ENCODE results near the genes HSPA5 and ZBTB43.

- PRO-cap: no peak
Measured at GRCh38 chr9:124811423-124812089, 34.6 kb downstream of the OLFML2A start.

GRCh38 chr9:124870093-124871156, 8.5 kb downstream of the ARPC5L start:
- PRO-cap: unidirectional peak, minus-strand start at chr9:124870343

GRCh38 chr9:124873468-124874254, 11.7 kb downstream of the ARPC5L start:
- PRO-cap: no peak

- PRO-cap: no peak
Measured at GRCh38 chr9:124894100-124894668, 32.3 kb downstream of the ARPC5L start.

DNA sequence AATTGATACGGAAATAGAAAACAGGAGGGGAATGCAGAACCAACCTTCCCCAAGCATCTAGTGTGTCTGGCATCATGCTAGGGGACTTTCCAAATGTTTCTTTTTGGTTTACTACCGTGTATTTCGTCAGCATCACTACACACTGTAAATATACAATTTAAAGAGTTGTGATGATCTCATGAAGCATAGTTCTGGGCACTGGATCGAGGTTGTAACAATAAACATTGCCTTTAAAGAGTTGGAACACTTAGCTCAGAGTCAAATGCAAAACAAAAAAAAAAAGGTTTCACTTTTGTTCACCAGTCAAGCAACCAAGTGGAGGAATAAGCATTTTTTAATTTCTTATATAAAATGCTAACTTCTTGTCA, 2.9 kb upstream of the SCAI start:
- PRO-cap: no peak

GRCh38 chr9:125188499-125189395, 856 bp downstream of the PPP6C start:
- PRO-cap: no peak

- PRO-cap: no peak
Measured at GRCh38 chr9:125193249-125193524, 3.6 kb upstream of the PPP6C start.

DNA sequence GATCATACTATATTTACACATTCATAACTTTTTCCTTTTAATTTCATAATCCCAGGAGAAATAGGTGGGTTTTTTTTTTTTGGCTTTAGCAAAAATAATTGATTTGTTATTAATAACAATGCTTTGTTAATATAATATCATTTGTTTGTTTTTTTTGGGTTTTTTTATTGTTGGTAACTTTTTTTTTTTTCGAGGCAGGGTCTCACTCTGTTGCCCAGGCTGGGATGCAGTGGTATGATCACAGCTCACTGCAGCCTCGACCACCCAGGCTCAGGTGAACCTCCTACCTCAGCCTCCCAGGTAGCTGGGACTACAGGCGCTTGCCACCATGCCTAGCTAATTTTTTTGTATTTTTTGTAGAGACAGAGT, 14.8 kb downstream of the RABEPK start:
- PRO-cap: no peak

DNA sequence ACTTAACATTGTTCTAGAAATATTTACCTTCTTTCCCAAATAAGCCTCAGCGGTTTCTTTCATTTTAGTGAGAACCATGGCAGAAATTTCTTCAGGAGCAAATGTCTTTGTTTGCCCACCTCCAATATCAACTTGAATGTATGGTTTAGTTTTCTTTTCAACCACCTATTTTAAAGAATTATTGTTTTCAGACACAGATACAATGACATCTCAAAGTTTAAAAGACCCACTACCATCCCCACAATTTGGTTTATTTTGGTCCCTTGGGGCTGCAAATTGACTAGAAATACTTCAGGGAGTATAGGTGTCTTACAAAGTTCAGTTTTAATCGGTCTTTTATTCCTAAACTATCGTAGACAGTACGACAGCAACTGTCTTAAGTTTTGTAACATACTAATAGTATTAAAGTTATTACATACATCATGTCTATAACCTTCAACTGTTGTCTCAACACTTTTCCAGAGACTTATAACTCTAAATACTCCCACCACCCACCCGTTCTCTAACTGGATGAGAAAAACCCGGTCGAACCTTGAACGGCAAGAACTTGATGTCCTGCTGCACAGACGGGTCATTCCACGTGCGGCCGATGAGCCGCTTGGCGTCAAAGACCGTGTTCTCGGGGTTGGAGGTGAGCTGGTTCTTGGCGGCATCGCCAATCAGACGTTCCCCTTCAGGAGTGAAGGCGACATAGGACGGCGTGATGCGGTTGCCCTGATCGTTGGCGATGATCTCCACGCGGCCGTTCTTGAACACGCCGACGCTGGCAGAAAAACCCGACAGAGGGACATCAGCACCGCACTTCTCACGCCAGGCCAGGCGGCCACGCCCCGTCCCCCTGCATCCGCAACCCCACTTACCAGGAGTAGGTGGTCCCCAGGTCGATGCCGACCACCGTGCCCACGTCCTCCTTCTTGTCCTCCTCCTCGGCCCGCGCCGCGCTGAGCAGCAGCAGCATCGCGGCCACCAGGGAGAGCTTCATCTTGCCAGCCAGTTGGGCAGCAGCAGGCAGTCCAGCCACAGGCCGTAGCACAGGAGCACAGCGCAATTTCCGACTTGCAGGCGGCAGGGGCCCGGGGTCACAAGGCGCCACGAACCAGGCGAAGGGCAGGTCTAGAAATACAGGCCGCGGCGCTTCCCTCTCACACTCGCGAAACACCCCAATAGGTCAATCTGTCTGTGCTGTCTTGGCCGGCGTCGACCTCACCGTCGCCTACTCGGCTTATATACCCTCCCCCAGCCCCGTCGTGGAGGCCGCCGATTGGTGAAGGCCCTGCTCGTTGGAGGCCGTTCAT, at the start of gene HSPA5:
HSPA5 (minus strand) TSS at position 1,199 of the 1,295 bp plus-strand sequence.
- PRO-cap: bidirectional peak, plus-strand start outside the sequence, minus-strand start at position 1,199 of the sequence

GRCh38 chr9:125446494-125447055, 184.9 kb downstream of the GAPVD1 start:
- PRO-cap: no peak

DNA sequence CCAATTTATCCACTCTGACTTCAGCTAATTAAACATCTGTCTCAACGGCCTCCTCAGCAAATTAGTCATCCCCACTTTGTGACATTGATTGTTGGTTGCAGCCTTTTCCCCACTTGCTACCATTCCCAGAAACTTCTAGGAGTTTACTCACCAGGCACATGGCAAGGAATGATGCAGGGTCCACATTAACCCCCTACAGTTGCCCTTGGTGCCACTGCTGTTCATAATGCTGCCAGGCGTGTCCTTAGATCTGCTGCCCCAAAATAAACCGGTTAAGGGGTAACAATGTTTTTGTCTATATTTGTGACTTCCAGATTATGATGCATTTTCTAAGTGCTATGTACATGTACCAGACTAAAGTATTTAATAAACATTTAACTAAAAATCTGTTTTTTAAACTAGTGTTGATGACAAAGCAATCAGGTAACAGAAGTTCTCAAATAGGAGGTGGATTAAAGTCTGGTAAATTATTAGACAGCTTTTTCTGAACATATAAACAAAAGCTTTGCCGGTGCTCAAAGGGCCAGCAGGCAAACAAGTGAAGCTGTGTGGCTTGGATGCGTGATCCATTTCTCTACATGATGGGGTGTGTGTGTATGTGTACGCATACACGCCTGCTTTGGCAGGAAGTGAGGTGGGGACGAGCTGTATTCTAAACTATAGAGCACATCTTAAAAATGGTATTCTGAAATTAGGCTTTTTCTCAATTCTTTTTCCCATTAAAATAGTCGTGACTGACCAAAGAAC, 174.3 kb downstream of the MAPKAP1 start:
- PRO-cap: no peak

DNA sequence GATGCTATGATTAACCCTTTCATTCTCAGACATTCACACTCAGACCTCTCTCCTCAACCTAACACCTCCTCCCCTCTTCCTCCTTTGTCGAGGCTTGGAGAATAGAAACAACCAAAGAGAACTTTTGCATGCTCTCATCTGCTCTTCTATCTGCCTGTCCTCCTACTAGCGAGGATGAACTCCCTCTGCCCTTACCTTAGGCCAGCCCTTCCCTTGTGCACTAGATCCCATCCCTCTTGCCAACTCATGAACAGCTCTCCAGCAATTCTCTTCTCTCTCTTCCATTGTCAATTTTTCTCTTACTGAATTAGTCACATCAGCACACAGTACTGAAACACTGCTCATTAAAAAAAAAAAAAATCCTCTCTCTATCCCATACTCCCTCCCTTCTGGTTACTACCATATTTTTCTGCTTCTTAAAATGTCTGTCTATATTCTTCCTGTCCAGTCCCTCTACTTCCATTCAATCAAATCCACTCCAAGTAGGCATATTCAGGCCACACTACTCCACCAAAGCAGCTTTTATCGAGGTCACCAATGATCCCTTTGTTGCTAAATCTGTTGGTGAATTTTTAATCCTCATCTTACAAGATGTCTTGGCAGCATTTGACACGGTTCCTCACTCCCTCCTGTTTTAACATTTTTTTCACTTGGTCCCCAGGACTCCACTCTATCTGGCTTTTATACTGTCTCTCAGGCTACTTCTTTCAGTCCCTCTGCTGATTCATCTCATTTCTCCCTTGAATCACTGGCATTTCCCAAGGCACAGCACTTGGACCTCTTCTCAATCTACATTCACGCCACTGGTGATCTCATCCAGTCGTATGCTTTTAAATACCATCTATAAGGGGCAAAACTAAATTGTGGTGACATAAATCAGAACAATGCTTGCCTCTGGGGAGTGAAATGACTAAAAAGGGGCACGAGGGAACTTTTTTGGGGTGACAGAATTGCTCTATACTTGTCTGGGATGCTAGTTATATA, 47.3 kb downstream of the MAPKAP1 start:
- PRO-cap: no peak

- PRO-cap: no peak
Measured at GRCh38 chr9:125765269-125766300, 18.4 kb downstream of the PBX3 start.

GRCh38 chr9:125890525-125890948, 143.4 kb downstream of the PBX3 start:
- PRO-cap: no peak

DNA sequence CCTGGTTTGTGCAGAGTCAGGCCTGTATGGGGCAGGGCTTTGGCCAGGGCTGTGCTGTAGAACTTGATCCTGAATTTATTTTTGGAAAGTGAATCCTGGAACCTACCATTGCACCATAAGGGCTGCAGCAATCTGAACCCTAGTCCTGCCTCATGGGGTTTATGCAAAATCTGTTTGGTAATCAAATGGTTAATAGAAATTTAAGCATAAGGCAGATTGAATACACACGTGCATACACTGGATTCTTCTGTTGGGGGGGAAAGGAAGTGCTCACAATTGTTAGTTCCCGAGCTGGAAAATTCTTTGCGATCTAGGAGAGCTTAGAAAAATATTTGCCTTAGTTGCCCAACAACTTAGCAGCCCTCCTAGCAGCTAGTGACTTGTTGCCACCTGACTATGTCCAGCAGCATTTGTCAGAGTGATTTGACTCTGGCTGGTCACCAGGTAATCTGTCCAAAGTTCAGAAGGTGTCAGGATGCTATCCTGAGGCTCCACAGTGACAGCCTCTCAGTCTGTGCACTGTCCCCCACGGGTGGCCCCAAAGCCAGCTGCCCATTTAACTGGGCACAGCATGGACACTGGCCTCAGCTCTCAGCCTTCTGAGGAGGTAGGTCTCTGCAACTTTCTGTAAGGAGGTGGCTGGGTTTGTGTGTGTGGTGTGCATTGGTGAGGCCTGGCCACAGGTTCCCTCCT, 8.3 kb downstream of the MVB12B start:
- PRO-cap: no peak

DNA sequence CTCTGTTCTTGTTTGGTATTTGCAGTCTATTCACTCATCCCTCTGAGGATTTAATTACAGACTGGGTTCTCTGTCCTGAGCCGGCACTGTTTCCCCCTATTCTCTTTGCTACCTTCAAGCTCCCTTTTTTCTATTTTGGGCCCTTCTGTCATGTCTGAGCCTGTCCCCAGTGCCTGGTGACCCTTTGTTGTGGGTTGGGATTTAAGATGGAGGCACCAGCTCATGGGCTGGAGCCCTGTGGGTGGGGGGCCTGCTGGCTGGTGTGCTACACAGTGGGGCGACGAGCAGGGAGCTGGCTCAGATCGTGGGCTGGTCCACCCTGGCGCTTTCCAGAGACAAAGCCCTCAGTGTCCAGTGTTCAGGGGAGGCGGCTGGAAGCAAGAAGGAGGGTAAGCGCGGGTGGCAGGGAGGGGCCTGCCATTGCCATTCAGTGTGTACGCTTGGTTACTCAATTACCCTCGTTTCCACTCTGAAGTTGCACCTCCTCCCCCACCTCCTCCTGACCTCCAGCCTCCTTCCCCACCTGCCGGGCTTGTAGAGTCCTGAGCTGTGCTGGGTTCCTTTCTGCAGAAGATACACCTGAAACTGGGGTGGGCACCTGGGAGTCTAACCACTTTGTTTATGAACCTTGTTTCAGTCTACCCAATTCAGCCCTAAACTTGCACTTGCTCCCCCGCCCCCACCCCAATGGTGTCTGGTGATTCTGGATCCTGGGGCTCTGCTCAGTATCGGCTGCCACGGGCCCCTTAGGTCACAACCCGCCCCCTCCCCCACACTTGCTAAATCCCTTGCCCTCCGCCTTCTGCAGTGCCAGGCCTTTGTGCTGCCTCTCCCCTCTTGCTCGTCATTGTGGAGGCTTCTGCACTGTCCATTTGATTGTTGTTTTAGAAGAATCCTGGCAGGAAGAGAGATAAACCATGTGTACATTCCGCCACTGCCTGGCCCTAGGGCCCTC, 49.9 kb downstream of the MVB12B start:
- PRO-cap: no peak

DNA sequence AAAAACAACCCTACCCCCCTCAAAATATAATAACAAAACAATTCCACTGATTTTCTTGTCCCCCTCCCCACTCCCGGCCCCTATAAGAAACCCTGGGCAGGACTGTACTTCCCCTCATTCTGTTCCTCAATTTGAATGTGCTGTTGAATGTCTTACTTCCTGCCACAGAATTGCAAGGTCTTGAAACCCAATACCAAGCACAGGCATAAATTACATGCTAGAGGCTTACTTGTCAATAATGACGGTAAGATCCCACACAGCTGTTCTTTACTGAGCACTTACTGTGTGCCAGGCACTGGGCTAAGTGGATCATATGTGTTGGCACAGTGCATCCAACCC, 63.3 kb downstream of the MVB12B start:
- PRO-cap: no peak

DNA sequence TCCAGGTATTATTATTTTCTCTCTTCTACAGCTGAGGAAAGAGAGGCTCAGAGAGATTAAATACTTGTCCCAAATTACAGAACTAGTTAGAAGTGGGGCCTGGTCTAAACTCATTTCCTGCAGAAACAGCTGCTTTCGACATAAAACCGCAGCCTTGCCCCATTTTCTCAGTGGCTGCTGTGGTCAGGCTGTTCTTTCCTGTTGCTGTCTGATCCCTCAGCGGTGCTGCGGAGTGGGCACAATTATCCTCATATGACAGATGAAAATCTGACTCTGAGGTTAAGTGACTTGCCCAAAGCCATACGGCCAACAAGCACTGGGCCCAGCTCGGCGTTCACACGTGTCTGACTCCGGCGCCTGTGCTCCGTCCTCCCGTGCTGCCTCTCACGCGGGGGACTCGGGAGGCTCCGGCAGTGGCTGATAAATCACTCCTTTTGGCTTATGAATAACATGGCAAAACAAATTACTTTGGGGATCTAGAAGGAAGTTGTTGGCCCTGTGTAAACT, 142.7 kb upstream of the LMX1B start:
- PRO-cap: no peak

DNA sequence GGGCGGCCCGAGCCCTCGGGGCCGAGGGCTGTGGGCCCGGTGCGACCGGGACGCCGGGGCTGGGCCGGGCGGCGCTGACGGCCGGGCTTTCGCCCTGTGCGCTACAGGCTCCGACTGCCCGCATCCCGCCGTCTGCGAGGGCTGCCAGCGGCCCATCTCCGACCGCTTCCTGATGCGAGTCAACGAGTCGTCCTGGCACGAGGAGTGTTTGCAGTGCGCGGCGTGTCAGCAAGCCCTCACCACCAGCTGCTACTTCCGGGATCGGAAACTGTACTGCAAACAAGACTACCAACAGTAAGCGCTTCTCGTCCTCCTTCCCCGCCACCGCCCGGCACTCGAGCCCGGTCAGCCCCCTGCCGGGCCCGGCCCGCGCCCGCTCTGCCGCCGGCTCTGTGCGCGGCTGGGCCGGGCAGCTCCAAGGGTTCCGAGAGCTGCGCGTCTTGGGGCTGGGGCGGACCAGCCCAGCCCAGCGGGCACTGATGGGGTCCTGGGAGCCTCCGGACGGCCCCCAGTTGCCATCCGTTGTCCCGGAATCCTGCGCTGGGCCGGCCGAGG, 1.6 kb downstream of the LMX1B start:
- PRO-cap: no peak

- PRO-cap: bidirectional peak, plus-strand start at chr9:126805017, minus-strand start at chr9:126804930
Measured at GRCh38 chr9:126804755-126805251, at the start of gene ZBTB43. Gene ZBTB43 (plus strand): TSS chr9:126805040.